Non-pigmented ciliary epithelial cell (primary cell): ENCODE measurements around a stretch of chr1.

DNA sequence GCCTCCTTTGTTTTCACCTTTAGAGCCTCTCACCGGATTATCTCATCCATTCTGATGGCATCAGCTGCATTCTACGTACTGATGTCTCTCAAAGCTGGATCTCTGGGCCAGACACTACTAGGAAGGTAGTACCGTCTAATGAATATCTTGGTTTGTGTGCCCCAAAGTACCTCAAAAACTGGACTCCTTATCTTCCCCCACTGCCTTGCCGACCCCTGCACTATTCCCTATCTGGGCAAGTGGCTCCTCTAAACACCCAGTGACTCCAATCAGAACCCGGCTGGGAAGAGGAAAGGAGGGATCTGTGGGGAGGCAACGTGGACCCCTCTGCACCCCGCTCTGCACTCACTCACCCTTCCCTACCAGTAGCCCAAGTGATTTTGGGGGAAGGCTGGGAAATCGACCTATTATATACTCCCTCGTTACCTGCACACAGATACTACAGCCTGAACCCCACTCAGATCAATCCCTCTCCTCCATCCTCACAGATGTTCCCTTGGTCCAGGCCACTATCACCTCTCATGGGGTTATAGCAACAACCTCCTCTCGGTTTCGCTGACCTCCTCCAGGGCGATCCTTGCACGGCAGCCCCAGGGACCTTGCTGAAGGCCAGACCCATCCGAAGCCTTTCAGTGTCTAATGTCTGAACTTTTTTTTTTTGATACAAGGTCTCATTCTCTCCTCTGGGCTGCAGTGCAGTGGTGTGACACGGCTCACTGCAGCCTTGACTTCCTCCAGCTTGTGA, 26.8 kb downstream of the SHISA4 start:
- RRBS = no CpG with 5 or more reads among the region's 15 CpGs

- RRBS = no CpG with 5 or more reads among the region's 5 CpGs
Observed at GRCh38 chr1:201989134-201989932, 6.9 kb downstream of the RNPEP start.

DNA sequence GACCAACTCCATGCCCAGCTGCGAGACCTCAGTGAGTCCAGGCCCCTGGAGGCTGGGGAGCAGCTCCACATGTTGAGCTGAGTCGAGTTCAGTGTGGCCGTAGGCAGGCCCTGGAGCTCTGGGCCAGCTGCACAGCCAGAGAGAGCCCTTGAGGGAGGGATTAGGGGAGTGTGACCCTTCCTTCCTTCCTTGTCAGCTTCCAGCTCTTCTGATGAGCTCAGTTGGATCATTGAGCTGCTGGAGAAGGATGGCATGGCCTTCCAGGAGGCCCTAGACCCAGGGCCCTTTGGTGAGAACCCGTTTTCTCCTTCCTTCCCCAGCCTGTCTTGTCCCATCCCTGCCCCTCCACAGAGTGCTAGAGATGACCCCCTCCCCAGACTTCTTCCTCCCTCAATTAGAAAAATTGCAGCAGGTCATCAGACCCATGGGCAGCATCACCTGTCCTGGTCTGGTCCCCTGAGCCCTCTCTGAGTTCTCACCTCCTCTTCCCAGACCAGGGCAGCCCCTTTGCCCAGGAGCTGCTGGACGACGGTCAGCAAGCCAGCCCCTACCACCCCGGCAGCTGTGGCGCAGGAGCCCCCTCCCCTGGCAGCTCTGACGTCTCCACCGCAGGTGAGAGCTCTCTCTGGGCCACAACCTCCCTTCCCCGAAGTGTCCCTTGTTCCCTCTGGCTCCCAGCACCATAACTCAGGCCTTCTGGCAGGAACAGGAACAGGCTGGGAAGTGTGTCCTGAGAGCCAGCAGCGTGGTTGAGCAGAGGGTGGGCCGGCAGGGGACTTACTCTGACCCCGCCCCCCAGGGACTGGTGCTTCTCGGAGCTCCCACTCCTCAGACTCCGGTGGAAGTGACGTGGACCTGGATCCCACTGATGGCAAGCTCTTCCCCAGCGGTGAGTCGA, 2.0 kb downstream of the ELF3 start:
- RRBS = 78% methylated on average over 5 of the region's 19 CpGs

- RRBS = no CpG with 5 or more reads among the region's 20 CpGs
Observed at GRCh38 chr1:202016507-202017655, 6.5 kb downstream of the ELF3 start.

- RRBS = no CpG with 5 or more reads among the region's 10 CpGs
Observed at GRCh38 chr1:202161853-202162679, 1.7 kb upstream of the PTPN7 start.

DNA sequence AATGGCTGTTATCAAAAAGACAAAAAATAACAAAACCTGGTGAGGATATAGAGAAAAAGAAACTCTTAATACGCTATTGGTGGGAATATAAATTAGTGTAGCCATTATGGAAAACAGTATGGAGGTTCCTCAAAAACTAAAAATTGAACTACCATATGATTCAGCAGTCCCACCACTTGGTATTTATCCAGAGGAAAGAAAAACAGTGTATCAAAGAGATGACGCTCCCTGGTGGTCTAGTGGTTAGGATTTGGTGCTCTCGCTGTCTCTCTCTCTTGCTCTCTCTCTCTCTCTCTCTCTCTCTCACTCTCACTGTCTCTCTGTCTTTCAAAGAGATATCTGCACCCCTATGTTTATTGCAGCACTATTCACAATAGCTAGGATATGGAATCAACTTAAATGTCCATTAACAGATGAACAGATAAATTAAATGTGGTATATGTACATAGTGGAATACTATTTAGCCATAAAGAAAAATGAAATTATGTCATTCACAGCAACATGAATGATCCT, 151.5 kb downstream of the PPP1R12B start:
- RRBS = no CpG with 5 or more reads among the region's 3 CpGs

- RRBS = no CpG with 5 or more reads among the region's 3 CpGs
Observed at GRCh38 chr1:202731678-202732095, 21.4 kb upstream of the SYT2 start.

- RRBS = no CpG with 5 or more reads among the region's 5 CpGs
Observed at GRCh38 chr1:202762036-202762642, 46.1 kb downstream of the KDM5B start.

DNA sequence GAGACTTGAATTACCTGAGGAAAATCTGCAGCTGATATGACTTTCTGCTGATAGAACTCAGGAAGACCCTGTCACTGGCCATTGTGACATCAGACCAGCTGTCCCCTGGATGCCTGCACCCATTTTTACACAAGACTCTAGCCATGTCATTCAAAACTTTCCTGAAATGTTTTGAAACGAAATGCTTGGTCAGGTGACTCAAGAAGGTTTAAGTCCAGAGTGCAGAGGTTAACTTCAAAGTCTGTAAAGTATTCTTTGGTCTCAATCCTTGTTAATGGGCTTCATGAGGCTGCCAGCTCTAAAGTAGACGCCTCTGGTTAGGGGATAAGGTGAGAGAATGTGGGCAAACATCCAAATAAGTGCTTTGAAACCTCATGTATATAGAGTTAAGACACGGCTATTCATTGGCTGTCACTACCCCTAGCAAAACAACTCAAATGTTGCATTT, 26.3 kb downstream of the RABIF start:
- RRBS = no CpG with 5 or more reads among the region's 3 CpGs

GRCh38 chr1:202865304-202865692, 23.7 kb downstream of the RABIF start:
- RRBS = no CpG with 5 or more reads among the region's 11 CpGs

DNA sequence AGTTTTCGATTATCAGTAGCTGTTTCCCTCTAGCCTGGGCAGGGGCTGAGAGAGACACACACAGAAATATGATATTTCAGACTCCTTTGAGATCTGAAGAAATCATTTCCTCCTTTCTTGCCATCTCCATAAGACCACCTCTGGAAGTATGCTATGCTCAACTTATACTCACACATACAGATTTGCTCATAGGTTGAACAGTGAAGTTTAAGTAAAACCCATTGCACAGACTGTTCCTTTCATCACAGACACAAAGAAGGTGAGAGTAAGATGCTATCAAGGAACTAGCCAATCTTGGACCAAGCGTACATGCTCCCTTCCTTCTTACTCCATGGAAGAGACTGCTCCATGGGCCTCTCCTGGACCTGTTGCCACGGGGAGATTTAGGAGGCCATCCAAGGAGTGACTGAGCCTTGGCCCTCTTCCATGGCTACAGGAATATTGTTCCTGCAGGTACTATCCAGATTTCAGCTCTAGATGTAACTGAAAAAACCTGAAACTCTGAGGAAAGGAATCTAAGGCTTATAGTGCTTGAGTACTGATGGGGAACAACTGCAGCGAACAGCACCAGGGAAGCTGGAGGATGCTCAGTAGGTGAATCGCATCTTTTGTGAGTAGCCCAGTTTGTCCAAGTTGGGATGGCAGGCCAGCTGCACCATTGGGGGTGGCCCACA, 4.0 kb upstream of the ADIPOR1 start:
- RRBS = no CpG with 5 or more reads among the region's 5 CpGs

- RRBS = no CpG with 5 or more reads among the region's 10 CpGs
Observed at GRCh38 chr1:202965118-202966023, 1.7 kb downstream of the CYB5R1 start.

DNA sequence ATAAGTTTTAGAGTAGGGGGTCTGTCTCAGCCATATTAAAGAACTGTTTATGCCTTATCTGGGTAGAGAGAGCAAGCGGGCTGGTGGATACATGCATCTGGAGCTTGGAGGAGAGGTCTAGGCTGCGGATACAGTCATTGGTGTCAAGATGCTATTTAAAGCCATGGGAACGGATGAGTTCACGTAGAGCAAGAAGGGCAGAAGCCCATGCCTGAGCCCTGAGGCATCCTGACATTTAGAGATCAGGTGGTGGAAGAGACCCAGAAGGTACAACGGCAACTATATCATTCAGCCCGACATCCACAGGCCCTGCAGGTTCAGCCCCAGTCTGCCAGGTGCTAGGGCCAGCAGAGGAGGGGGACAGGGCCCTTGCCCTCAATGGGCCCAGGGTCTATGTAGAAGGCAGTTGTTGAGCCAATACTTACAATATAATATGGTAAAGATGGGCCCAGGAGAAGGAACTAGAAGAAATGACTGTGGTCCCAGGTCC, 15.1 kb upstream of the CHI3L1 start:
- RRBS = no CpG with 5 or more reads among the region's 6 CpGs

- RRBS = no CpG with 5 or more reads among the region's 23 CpGs
Observed at GRCh38 chr1:203277925-203279033, 27.0 kb upstream of the BTG2 start.

- RRBS = no CpG with 5 or more reads among the region's 9 CpGs
Observed at GRCh38 chr1:203320268-203321383, 15.3 kb downstream of the BTG2 start.

DNA sequence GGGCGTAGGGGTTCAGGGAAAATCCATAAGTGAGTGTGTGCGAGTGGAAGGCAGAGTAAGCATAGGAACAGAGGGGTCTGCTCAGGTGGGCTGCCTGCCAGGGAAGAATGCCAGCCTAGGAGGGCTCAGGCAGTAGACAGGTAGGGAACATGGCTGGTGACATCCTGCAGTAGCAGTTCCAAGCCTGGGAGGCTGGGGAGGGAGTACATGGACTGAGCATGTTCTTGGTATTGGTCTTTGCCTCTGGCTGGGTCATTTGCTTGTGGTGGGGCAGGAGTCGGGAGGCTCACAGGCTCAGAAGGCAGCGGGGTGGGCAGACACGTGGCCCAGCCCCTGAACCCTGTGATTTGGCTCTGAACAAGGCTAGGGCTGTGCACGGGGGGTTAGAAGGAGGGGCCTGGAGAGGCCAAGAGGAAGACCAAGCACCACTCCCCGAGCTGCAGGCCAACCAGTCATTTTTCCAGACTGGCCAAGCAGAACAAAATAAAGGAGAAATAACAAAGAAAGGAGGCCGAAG, 9.7 kb upstream of the PRELP start:
- RRBS = no CpG with 5 or more reads among the region's 8 CpGs

- RRBS = 91% methylated on average over 1 of the region's 7 CpGs
Observed at GRCh38 chr1:203511587-203512264, 17.8 kb downstream of the OPTC start.

DNA sequence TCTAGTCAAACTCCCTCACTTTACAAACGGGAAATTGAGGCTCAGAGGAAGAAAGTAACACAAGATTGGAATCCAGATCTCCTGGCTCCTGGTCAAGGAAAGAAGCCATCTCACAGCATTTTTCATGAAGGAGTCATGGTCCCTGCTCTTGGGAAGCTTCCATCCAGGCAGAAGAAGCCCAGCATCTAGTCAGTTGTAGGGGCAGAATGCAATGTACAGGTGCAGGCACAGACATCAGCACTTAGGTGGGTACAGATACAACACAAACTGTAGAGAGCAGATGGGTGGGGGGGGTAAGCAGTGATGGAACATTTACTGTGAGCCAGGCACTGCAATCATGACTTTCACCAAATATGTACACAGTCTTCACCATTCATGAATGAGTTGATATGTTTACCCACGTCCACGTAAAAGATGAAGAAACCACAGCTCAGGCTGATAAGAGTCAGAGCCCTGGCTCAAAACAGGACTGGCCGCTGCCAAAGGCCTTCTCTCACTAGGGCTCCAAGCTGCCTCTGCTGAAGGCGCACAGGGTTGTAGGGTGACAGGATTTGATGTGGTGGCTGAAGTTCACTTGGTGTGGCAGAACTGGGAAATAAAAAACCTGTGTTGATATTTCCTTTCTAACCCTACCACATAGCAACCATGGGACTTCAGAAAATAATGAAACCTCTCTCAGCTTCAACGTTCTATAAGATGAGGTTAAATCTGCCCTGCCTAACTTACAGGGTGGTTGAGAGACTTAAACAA, 44.1 kb downstream of the OPTC start:
- RRBS = no CpG with 5 or more reads among the region's 6 CpGs

GRCh38 chr1:203636309-203636912, 9.8 kb downstream of the ATP2B4 start:
- RRBS = no CpG with 5 or more reads among the region's 7 CpGs